Ovary (tissue), 7 donors: Measurements from ENCODE around the genes HOXA6, HOXA13 and HIBADH.

GRCh38 chr7:25947612-25948838 lies 204.0 kb upstream of the NFE2L3 start:
- PRO-cap, 7 experiments = no peak in any of the 7 experiments
- RAMPAGE, long total RNA, 2 experiments = no peak in any of the 2 experiments

DNA sequence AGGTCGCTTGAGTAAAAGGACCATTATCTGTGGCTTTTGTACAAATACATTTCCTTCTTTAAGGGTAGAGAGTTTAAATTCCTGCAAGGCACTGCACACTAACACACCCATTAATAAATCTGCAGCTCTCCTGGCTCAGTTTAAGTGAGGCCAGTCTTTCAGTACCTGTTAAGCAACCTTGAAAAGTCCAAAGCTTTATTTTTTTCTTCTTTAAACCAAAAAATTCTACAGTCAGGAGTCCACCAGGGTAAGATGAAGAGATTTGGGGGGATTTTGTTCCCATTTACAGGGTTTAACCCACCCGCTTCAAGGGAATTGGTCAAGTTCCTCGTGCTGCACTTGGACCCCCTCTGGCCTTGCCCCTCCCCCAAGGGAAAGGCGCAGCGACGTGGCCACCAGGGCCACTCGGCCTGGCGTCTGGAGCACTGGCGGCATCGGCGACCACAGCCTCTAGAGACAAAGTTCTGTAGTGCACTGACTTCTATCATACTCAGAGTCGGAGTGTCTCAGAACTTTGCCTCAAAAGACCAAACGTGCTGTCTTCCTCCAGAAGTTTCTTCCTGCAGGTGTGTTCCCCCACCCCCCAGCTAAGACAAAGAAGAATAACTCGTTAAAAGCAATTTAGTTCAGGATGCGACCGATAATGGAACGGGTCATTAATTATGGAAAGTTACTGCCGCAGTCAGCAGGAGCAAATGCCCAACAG lies 202.4 kb upstream of the NFE2L3 start:
- PRO-cap, 7 experiments = peak in 2 of 7 experiments; most common plus-strand start position 487 of the sequence (in 1); most common minus-strand start position 478 of the sequence (in 2)
- RAMPAGE, long total RNA, 2 experiments = no peak in any of the 2 experiments

DNA sequence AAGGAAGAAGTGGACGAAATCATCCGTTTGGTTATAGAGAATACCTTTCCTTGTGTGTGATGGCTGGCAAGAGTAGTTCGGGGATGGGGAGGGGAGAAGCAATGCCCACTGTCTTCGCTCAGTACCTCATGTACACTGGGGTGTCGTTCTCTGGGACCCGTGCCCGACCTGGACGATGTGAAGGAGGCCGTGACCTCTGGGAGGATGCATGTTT lies 1.2 kb downstream of the NFE2L3 start:
- PRO-cap, 7 experiments = no peak in any of the 7 experiments
- RAMPAGE, long total RNA, 2 experiments = no peak in any of the 2 experiments

DNA sequence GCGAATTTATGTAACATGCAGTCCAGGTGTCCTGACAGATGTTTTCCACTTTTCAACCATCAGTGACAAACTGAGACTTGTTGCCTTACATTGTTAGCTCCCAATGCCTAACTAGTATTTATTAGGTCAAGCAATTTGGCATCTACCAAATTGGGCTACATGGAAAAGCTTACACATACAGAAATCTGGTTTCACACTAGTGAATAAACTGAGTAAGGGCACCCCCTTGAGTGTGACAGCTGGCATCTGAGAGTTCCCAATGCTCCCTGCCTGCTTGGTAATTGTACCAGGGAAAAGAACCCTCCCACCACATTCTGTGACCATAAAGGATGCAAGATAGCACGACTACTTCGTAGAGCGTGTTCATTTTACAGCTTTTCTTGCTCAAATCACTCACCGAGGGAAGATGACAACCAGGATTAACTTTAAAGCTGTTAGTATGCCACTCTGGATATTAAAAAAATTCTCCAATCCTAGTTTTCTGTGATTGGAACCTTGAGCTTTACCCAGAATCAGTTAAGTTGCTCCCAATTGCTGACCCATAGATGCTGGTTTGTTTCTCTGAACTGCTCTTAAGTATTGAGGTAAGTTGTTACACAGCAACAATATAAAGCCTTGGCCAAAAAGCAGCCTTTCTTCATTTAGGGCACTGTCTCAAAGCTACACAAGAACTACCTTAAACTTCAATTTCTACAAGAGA lies 11.9 kb downstream of the HNRNPA2B1 start:
- PRO-cap, 7 experiments = no peak in any of the 7 experiments
- RAMPAGE, long total RNA, 2 experiments = no peak in any of the 2 experiments

- PRO-cap, 7 experiments = no peak in any of the 7 experiments
- RAMPAGE, long total RNA, 2 experiments = no peak in any of the 2 experiments
Observed at GRCh38 chr7:26191042-26191808, 9.3 kb downstream of the HNRNPA2B1 start.

GRCh38 chr7:26212441-26213157 lies 11.1 kb downstream of the CBX3 start:
- PRO-cap, 7 experiments = no peak in any of the 7 experiments
- RAMPAGE, long total RNA, 2 experiments = no peak in any of the 2 experiments

DNA sequence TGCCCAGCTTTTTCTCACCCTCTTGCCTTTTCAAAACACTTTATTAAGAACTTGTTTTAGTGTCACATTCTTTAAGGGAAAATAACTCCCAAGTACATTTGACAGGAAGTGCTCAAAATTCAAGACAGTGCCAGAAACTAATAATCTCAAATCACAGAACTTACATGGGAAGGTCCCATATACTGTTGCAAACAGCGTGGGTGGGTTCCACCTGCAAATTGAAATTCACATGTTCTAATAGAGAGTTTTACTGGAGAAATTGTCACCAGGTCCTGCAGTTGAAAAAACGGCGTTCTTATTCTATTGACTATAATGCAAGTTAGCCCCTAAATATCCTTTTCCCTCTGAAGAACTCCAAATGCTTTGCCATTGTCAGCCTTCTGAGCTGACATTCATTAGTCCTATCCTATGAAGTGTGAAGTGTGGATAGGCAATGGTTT lies 261.1 kb downstream of the SKAP2 start:
- PRO-cap, 7 experiments = no peak in any of the 7 experiments
- RAMPAGE, long total RNA, 2 experiments = no peak in any of the 2 experiments

- PRO-cap, 7 experiments = no peak in any of the 7 experiments
- RAMPAGE, long total RNA, 2 experiments = no peak in any of the 2 experiments
Observed at GRCh38 chr7:26698706-26699211, 165.6 kb downstream of the SKAP2 start.

DNA sequence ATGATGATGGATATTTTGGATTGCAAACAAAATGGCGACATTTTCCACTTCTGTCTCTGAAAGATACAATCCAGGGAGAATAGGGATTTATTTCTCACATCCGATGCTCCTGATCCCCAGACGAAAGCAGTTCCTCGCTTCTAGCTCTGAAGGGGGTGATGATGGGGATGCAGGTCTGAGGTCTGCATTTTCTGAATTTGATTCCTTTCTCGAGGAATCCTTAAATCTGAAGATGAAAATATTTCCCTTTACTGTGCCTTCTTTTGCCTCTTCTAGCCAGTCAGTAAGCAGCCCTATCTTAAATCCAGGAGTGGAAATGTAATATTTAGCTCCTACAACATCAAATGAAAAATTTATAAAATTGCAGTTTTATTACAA lies 3.4 kb upstream of the HOXA2 start:
- PRO-cap, 7 experiments = no peak in any of the 7 experiments
- RAMPAGE, long total RNA, 2 experiments = no peak in any of the 2 experiments

DNA sequence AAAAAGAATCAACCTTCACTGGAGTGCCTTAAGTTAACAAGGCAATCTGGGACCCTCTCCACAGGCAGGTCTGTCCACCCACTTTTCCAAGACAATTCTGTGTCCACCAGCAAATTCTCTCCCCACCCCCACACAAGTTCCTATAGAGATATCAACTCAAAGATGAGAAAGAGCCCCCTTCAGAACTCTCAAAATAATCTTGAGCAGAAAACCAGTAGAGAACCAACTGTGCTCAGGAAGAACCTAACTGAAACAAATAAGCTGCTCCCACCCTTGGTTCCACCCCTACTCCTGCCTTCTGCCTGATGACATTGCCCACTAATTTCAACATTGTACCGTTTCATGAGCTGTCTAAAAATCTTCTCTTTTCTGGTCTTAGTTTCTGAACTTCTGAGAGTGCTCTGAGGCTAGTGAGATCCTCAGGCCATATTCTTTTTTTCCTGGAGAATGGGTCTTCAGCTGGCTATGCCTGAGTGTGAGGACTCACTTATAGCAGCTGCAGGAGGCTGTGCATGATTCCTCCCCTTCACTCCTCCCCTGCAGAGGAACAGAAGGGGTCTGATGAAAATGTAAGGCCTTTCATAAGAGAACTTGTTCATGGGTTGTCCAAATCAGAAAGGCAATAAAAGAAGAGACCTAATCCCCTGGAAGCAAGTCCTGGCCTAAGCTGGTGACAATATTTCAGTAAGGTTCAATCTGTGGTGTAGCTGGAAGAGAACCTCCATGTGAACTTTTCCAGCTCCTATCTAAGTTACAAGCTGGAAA lies 11.2 kb downstream of the HOXA4 start:
- PRO-cap, 7 experiments = no peak in any of the 7 experiments
- RAMPAGE, long total RNA, 2 experiments = no peak in any of the 2 experiments

DNA sequence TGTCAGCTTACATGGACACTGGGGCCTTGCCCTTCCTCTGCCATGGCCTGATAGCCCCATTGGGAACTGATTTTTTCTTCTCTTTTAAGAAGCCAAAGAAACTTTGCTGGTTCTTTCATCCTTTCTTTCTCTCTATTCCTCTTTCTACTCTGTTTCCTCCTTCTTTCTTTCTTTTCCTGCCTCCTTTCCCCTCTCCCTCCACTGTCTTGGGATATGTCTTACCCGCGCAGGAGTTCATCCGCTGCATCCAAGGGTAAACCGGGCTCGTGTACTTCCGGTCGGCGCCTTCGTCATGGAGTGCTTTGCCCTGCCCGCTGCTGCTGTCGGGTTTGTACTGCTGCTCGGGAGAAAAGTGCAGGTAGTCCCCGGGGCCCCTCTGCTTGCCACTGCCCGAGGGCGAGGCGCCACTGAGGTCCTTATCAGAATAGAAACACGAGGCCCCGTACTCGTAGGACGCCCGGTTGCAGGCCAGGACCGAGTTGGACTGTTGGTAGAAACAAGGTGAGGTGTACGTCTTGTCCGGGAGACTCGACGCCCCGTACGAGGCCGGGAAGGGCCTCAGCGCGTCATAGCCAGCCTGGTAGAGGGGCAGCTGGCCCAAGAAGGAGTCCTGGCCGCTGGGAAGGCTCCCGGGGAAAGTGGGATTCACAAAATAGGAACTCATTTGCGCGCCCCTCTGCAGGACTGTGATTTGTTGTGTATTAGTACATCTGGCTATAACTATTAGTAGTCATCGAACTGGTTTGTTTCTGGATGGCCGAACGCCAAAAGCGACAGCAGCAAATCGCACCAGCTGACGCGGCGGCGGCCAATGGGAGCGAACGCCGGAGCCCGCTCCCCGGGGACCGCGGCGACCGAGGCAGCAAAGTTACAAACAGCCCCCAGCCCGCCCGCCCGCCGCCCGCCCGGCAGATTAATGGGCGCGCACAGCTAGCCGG lies at the start of gene HOXA6:
Gene HOXA6 (minus strand): TSS at position 689 of the 938 bp plus-strand sequence.
- PRO-cap, 7 experiments = no peak in any of the 7 experiments
- RAMPAGE, long total RNA, 2 experiments = no peak in any of the 2 experiments

GRCh38 chr7:27150114-27150421 lies 2.3 kb downstream of the HOXA3 start:
- PRO-cap, 7 experiments = no peak in any of the 7 experiments
- RAMPAGE, long total RNA, 2 experiments = no peak in any of the 2 experiments

GRCh38 chr7:27163323-27163600 lies 2.1 kb downstream of the HOXA9 start:
- PRO-cap, 7 experiments = no peak in any of the 7 experiments
- RAMPAGE, long total RNA, 2 experiments = no peak in any of the 2 experiments

DNA sequence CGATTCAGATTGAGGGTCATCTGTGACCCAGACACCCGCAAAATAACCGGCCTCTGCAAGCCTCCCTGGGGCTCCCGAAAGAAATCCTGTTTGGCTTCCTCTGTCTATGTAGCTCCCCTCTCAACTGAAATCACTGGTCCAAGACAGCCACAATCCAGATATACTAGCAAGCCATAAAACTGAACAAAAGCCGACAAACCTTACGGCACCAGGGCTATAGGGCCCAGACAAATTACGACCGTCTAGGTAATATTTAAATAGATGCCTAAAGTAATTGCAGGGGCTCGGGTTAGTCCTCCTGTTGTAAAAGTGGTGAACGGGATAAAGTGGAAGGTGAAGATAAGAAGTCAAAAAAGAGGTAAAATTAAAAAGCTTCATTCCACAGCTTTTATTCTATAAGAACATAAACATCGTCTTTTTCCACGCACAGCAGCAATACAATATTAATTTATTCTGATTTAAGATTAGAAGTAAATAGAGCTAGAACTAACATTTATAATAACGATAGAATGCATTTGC lies 3.8 kb downstream of the HOXA10 start:
- PRO-cap, 7 experiments = no peak in any of the 7 experiments
- RAMPAGE, long total RNA, 2 experiments = no peak in any of the 2 experiments

- PRO-cap, 7 experiments = no peak in any of the 7 experiments
- RAMPAGE, long total RNA, 2 experiments = no peak in any of the 2 experiments
Observed at GRCh38 chr7:27193931-27194184, 6.0 kb downstream of the HOXA13 start.

DNA sequence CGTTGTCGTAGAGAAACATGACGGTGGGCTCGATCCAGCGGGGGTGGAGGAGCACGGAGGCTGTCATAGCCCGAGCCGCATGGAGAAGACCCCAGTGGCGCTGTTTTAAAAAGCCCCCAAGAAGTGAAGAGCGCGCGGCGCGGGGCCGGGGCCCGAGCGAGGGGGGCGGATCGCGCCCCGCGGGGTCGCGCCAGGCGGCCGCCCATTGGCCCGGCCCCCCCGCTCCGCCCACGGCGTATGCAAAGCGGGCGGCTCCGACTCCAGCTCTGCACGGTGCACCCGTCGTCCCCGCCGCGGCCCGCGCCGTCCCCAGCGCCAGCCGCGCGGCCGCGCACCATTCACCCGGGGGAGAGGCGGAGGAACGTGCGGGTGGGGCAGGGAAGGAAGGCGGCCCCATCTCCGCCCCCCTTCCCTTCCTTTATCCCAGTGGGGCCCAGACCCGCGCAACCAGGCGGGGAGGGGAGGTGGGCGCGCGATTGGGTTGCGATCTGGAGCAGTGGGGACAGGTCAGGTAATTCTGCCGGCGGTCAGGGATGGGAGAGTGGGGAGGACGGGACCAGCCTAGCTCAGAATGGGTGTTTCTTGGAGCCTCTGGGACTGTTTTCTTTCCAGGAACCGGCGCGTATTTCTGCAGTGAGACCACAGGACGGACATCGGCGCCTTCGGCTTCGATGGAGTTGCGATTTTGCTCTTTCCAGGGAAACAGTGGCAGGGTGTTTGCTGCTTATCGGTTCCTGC lies at the start of gene HOXA13:
Gene HOXA13 (minus strand): TSS at position 81 of the 738 bp plus-strand sequence.
- PRO-cap, 7 experiments = no peak in any of the 7 experiments
- RAMPAGE, long total RNA, 2 experiments = no peak in any of the 2 experiments

DNA sequence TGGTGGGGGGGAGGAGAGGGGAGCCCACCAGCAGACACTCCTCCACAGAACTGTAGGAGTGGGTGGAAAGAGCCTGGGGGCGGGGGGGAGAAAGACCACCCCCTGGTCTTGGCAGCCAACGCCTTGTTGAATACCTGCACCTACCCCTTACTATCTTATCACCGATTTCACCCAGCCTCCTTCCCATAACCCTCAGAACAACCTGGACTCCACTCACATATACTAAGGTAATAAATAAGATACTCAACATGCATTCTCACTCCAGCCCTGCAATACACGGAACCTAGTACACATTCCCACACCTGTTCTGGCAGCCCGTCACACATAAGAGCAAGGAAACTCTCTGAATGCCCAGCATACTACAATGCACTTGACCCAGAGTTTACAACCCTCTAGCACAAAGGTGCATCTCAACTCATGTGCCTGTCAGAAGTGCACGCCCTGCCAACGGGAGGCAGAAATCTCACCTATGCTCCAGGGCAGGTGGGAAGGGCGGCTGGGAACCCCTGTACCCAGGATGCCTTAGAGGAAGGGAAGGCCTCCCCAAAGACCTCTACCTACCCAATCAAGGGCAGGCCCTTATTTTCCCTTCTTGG lies 1.8 kb downstream of the EVX1 start:
- PRO-cap, 7 experiments = no peak in any of the 7 experiments
- RAMPAGE, long total RNA, 2 experiments = no peak in any of the 2 experiments

DNA sequence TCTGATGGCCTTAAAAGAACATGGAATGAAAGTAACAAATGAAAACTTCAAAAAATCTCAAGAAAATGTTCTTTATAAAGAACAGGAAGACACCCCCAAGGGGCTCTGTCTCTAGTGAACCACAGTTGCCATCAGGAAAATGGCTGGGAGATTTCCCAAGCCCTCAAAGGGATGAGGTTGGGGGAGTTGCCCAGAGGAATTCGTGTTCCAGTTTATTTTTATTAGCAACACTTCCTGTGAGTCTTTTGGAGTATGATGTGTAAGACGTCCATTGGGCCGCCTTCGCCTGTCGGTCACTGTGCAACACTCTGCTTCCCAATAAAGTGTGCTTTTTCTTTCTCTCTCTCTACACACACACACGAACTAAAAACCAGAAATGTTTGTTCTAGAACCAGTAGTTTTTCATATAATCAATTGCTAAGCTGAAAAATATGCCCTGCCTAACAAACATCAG lies 199.8 kb downstream of the HIBADH start:
- PRO-cap, 7 experiments = no peak in any of the 7 experiments
- RAMPAGE, long total RNA, 2 experiments = no peak in any of the 2 experiments

GRCh38 chr7:27661981-27663064 lies at the start of gene HIBADH:
Gene HIBADH, minus strand, starts transcription at chr7:27662883.
- PRO-cap, 7 experiments = peak in 7 of 7 experiments; most common plus-strand start chr7:27662505 (in 1); most common minus-strand start chr7:27662883 (in 6)
- RAMPAGE, long total RNA, 2 experiments = start-site peak on the minus strand in 1 of 2 experiments, at chr7:27662800-27662914 at its widest, 1,169 reads per replicate

DNA sequence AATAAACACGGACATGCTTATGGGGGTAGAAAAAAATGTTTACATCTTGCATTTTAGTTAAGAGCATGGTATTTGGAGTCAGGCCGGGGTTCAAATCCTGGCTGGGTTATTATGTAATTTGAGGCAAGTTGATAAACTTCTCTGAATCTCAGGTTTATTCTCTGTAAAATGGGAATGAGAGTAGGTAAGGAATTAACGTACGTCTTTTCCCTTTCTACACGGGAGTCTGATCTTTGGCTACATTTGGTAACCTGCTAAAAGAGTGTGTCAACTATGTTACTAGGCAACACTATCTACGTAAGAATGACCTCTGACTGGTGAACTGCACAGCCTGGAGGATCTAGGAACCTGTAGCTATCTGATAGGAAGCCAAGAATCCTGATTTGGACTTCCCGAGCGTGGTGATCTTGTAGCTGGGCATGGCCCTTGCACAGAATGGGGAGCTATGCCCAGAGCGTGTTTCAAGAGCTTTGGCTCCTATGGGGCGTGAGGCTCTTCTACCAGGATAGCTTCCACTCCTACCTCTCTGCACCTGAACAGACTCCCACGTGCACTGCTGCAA lies 157.4 kb downstream of the TAX1BP1 start:
- PRO-cap, 7 experiments = no peak in any of the 7 experiments
- RAMPAGE, long total RNA, 2 experiments = no peak in any of the 2 experiments